Pulmonary artery (tissue), 1 donor: ENCODE data around the genes SLC46A1 and ALDOC.

DNA sequence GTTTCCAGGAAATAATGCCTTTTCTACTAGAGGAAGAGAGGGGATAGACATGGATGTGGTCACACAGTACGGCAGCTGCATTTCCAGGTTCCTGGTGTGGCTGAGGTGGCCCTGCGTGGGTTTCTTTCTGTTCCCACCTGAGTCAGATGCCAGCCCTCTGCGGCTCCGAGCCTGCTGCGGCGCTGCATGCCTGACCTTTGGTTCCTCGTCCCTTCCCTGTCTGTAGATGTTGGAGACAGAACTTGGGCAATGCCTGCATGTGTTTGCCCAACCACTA lies 71.9 kb upstream of the LGALS9 start:
- PRO-cap = no peak

GRCh38 chr17:27632809-27633269 lies 1.9 kb downstream of the LGALS9 start:
- PRO-cap = unidirectional peak, minus-strand start at chr17:27632904

DNA sequence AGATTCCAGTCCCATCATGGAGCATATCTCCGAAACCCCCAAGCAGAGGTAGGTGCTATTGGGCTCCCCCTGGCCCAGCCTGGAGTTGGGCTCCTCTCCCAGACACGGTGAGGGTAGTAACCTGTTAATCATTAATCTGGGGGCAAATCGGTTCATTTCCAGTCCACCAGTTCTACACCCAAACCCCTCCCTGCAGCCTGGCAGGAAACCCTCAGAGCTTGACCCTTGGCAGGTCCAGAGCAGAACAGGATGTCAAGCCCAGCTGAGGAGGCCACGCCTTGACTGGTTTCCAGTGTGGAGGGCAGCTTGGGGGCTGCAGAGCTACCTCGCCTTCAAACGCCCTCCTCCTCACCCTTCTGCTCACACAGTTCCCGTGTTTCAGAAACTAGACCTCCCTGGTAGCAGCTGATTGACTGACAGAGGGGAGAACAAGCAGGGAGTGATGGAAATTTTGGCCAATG lies 60.4 kb upstream of the TMEM97 start:
- PRO-cap = no peak

- PRO-cap = no peak
These were observed 496 bp downstream of the IFT20 start for GRCh38 chr17:28334688-28335264.

DNA sequence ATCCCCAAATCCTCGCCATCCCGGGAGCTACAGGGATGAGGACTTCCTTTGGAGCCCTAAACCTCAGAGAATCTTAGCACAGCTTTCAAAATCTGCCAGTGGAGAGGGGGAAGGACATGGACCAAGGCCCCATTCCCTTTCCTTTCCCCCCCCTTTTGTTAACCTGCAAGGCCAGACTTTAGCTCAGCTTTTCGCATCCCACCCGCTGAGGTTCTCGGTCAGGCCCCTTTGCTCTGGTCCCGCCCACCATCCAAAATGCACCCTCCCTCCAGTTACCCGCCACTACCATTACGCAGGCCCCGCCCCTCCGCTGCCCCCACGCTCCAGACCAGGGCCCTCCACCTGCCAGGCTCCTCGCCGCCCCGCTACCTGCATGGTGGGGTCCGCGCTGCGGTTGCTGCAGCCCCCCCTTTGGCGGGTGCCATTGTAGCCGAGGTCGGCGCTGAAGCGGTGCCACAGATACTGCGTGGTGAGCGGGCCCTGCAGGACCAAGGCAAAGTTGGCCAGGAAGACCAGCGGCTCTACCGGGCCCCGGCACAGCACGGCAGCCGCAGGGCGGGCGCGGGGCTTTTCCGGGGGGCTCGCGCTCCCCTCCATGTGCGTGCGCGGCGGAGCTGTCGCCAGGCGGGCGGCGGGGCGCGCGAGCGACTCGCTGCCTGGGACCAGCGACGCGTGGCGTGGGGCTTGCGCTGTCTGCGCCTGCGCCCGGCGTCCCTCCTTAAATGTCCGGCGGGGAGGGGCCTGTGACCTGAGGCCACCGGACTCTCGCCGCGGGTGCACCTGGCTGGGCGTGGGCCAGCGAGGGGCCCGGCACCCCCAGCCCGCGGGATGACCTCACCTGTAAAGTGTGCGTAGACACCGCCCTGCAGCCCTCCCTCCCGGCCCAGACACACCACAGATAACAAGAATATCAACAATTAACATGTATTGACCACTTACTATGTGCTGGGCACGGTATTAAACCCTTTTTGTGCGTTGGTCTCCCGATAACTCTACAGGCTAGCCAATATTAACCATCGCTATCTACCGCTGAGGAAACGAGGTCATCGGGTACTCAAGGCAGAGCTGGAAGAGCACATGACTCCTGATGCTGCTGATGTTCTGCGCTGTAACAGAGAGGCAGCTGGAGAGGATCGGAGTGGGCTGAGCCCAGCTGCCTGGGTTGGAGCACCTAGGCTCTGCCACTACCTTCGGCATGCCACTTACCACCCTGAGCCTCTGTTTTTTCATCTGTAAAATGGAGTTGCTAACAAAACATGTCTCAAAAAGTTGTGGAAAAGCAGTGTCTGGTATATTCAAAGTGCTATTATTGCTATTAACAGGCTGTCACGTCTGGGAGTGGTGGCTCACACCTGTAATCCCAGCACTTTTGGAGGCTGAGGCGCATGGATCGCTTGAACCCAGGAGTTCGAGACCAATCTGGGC lies at the start of gene SLC46A1:
SLC46A1 (minus strand) TSS at position 695 of the 1,425 bp plus-strand sequence.
- PRO-cap = bidirectional peak, plus-strand start at position 310 of the sequence, minus-strand start at position 230 of the sequence

DNA sequence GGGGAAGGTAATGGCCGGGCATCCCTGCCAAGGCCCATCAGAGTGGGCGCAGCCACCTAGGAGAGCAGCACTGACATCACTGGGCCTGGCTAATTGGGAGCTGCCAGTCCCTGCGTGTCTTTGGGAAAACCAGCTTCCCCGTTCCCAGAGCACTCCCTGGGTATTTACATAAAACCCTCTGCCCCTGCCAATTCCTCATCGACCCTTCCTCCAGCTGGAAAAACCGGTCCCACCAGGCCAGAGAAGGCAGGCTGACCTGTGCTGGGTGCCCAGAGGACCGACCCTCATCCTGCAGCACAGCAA lies 8.3 kb upstream of the FOXN1 start:
- PRO-cap = no peak

DNA sequence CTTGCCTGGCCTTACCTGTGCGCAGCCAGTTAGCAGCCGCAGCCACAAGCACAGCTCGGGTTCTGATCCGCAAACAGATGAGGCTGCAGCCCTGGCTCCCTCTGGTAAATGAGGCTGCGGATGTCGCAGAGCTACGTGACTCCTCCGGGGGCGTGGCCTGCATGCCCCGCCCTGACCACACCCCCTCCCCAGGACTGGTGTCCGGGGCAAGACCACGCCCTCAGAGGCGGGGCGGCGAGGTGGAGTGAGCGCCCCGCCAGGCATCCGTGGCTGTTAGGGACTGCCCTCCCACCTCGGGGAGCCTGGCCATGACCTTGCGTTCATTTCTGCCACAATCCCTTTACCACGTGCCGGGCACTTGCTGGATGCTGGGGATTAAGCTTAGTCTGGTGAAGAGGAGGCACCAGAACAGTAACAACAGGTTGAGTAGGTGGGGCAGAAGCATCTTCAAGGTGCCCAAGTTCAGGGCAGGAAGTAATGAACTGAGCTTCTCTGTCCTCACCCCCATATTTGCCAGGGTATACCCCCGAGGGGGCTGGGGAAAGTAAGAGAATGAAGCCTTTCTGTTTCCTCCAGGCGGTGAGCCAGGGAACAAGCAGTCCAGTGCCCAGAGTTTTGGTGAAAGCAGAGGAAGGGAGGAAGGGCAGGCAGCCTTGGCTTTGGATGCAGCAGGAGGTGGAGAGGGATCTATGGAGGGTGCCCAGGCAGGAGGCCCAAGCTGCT lies at the start of gene ALDOC:
ALDOC (minus strand) TSS at position 110 of the 723 bp plus-strand sequence.
- PRO-cap = bidirectional peak, plus-strand start at position 223 of the sequence, minus-strand start at position 110 of the sequence

DNA sequence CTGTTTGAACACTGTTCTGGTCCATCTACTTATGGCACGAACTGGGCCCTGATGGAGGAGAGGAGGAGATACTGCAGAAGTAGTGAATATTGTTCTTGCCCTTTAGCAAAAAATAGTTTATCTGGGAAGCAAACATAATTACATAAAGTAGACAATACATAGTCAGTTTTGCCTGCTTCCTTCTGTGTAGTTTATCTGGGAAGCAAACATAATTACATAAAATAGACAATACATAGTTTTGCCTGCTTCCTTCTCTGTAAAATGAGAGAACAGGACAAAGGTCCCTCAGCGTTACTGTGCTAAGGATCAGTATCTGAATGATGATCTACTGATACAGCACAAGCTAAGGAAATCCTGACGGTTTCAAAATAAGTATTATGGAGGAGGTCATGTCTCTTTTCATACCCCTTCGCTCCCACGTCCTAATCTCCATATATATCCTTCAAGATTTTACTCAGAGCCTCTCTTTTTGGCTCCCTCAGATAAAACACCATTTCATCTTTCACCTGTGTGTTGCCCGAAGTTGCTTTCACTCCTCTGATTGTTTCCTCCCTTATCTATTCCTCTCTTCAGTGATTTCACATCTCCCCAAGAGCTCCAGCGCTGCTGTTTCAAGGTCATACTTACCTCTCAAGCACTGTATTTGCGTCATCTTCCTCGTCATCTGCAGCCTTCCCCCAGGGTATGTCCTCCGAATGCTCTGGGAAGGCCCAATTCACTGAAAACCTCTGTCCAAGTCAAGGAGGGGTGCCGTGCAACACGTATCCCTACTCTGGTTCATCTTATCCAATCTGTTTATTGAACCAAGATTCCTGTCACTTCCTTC lies 1.1 kb upstream of the BLTP2 start:
- PRO-cap = no peak

GRCh38 chr17:28675320-28675809 lies 13.4 kb downstream of the SUPT6H start:
- PRO-cap = no peak

- PRO-cap = no peak
These were observed 16.6 kb downstream of the PROCA1 start for GRCh38 chr17:28695126-28695514.

DNA sequence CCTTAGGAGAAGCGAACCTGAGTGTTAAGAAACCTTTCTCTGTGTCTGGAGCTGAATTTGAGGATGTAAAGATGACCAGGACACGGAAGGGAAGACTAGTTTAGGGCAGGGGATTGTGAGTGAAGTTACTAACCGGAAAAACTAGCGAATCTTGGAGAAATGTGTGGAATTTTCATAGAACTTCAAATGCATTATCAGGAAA lies 964 bp upstream of the RAB34 start:
- PRO-cap = no peak

- PRO-cap = no peak
These were observed 15.4 kb downstream of the FLOT2 start for GRCh38 chr17:28882224-28882496.

DNA sequence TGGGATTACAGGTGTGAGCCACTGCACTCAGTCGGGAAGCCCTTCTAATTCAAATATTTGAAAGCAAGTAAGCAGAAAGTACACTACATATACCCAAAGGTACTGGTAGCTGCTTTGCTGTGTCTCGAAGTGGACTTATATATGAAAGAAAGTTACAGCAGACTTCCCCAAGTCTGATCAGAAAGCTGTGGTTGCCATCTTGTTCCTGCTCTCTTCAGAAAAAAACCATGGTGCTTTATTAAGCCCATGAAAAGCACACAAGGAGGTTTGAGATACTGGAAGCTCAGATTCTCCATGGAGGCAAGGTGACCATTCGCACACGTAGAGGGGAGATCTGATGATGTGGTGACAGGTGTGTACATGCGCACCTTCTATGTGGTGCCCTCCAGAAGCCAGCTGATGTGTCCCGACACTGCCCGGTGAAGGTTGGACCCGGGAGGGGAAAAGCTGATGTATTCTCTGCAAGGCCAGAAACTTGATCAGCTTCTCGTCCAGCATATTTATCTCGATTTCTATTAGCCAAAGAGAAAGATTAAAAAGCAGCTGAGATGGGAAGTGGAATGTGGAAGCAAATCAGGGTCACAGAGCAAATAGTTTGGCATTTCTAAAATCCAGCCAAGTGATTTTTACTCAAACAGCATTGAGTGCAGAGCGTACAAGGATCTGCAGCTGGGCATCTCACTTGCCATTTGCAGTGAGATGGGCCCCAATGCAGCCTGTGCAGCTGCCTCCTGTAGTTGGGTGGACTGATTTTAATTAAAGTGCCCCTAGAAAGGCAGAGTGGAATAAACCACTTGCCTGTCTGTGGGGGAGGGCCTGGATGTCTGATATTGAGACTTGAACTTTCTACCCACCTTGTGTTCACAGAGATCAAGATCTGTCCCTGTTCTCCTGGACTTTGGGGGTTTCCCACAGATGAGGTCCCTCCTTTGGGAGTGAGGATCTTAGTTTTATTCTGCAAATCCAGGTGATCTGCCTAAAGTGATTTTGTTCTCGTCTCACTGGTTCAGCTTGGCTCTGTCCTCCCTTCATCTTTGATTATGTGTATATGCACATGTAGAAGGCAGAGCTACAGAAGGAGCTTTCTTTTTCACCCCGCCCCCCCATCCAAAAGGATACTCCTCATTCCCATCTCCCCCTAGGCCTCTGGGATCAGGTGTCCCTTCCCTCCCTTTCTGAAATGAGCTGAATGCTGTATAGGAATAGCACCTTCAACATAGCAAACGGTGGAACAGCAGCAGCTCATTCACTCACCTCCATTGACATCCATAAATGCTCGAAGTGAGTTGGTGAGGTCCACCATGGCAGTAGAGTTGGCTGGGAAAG lies 7.4 kb upstream of the DHRS13 start:
- PRO-cap = no peak

DNA sequence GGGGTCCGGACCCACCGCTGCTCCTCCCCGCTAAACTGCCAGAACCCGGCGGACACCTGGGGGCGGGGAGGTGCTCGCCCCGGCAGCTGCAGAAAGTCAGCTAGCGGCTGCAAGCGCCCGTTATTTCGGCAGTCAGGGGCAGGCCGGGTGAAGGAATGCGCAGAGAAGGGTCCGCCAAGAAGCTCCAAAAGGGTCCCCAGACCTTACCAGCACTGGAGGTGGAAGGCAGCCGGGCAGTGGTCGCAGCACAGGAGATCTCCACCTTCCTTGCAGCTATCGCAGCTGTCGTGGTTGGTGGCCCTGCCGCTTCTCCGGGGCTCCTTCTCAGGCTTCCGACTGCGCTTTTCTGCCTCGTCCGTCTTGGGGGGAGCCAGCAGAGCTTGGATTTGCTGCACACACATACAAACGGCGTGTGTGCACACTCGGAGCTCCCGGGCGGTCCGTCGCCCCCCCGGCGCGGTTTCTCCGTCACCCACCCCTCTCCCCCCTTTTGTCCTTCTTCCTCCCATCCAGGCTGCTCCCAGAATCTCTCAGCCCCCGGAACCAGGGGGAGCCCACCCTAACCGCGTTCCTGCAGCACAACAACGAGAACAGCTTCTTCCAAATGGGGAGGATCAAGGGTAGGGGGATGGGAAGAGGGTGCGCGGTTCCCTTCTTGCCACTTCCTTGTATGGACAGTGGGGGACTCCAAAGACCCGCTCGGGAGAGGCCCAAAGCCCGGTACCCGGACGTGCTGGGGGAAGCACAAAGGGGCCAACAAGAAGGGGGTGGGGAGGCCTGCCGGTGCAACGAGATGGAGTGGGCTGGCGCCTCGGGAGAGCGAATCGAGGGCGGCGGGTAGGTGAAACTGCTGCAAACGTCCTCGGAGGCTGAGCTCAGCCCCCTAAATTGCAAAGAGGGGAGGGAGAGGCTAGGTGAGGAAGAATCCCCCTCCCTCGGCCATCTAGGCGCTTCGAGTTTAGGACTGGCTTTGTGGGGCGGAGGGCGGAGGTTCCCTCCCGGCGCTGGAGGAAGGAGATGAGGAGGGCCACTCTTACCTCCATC lies 1.1 kb downstream of the PHF12 start:
- PRO-cap = unidirectional peak, minus-strand start at position 586 of the sequence

- PRO-cap = no peak
These were observed 51.8 kb downstream of the PIPOX start for GRCh38 chr17:29094544-29095269.

- PRO-cap = no peak
These were observed 55.7 kb downstream of the PIPOX start for GRCh38 chr17:29098554-29099199.

GRCh38 chr17:29140265-29140631 lies 40.0 kb downstream of the MYO18A start:
- PRO-cap = bidirectional peak, plus-strand start at chr17:29140529, minus-strand start at chr17:29140389

DNA sequence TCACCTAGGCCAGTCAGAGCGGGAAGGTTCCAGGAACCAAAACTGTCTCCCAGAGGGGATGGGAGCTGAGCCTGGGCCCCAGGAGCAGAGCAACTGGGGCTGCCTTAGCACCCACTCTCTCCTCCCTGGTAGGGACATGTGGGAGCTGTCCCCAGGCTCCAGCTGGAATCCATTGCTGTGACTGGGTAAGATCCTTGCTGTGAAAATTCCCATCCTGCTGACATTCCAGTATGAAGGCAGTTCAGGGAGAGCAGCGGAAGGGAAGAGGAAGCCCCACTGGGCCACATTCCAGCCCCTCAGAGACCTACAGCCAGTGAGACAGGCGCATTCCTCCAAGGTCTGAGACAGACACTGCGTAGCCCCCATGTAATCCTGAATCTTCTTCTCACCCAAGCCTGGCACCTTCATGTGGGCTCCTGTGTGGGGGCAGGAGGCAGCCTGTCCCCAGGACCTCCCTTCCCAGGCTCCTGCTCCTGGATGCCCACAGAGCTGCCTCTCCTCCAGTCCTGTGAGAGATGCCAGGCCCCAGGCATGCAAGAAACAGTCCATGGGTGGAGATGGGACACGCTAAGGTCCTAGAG lies 24.2 kb downstream of the MYO18A start:
- PRO-cap = no peak

DNA sequence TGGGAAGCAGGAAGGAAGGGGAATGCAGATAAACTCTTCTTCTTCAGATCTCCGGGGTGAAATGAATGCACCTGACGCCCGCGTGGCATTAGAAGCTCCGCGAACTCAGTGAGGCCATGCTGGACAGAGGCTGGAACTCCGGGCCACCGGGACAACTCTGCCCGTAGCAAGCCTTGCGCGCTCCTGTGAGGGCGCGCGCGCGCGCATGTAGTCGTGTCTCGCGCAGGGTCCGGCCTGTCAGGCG lies 198 bp upstream of the TAOK1 start:
- PRO-cap = bidirectional peak, plus-strand start outside the sequence, minus-strand start at position 185 of the sequence

GRCh38 chr17:29429817-29430683 lies 39.9 kb downstream of the TAOK1 start:
- PRO-cap = no peak